Skeletal muscle tissue (tissue), 7 donors: ENCODE data around the genes SLC4A9, CD14, PCDHA6 and PCDHB5.

DNA sequence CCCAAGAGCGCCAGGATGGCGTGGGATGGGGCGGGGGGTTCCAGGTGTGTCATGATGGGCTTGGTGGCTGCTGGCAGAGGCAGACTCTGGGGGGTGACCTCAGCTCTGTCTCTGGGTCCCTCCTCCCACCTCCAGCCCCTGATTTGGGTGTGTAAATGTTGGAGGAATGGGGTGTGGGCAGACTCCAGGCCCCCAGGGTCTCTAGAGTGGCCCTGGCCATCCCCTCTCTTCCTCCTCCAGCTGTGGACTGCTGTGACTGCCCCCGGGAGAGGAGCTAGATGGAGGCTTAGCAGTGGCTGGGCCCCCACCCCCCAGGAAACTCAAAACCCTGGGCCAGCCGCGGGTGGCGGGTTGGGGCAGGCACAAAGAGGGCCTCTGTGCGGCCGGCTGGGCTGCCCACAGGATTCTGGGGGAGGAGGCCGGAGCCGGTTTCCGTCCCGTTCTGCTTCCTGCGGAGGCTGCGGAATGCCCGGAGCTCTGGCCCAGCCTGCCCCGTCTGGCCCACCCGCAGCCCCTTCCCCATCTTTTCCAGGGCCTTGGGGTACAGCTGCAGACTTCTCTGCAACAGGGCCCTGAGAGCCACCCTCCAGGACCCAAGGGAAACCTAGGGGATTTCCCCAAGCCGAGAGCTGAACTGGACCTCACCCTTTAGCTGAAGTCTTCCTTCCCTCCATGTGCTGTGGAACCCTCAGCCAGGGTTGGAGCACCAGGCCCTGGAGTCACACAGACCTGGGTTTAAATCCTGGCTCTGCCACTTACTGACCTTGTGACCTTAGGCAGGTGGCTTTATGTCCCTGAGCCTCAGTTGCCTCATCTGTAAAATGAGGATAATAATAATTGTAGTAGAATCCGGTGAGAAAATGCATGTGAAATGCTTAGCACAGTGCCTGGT, 23.3 kb downstream of the CXXC5 start:
- PRO-cap, 3 experiments = no peak in any of the 3 experiments
- RAMPAGE, long total RNA = no peak
- RRBS, 2 experiments = 24 to 25% methylated on average over 4 to 9 of the region's 20 CpGs

DNA sequence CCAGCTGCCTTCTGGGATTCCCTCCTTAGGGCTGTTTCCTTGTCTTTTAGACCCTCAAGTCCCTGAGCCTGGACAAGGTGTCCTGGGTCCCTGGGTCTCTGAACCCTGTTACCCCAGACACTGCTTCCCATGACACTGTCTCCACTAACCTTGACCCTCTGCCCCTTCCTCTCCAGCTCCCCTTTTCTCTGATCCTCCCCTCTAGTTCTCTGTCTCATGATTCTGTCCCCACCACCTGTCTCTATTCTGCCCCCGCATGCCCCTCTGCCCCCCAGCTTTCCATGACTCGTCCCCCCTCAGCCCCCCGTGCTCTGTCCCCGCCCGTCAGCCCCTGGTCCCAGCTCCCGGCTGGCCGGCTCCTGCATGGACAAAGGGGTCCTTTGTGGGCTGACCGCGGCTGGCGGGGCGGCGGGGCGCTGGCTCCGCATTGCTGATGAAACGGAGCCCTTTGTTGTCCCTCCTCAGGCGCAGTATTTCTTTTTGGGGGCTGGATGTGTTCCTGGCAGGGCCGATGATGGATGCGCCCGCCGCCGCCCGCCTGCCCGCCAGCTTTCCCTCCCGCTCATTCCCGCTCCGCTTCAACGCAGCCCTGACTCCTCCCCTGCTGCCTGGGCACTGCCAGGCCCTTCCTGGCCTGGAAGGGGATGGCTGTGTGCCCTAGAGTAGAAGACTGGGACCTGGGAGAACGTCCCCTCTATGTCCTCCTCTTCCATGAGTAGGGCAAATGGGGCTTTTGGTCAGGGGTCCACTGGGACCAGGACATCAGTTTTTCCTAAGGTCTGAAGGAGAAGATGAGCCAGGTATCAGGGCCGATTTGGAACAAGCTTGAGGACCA, 28.8 kb downstream of the CXXC5 start:
- PRO-cap, 3 experiments = no peak in any of the 3 experiments
- RAMPAGE, long total RNA = no peak
- RRBS, 2 experiments = no CpG with 5 or more reads among the region's 29 CpGs

- PRO-cap, 3 experiments = peak in 1 of 3 experiments; most common plus-strand start chr5:139698011 (in 1)
- RAMPAGE, long total RNA = no peak
- RRBS, 2 experiments = no CpG with 5 or more reads among the region's 3 CpGs
Observed at GRCh38 chr5:139697964-139698212, 49.7 kb downstream of the CXXC5 start.

DNA sequence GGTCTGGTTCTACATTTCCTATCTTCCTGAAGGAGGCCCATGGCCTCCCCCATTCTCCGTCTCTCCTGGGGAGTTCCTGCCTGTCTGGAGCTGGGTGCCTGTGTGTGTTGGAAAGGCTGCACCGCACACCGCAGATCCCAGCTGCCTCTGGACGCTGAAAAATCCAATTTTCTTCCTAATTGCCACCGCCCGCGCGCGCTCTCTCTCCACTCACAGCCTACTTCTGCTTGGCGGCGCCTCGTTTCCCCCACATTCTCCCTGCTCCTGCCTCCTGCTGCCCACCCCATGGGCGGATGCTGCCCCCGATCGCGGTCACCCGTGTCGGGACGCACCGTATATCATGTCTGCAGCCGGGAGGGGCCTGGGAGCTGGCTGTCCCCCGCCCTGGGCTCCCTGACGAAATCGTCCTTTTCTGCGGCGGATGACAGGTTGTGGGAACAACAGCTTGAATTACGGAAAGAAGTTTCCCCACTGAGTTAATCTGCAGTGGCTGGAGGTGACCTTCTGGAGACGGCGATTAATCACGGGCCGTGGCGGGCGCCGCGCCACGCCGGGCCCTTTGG, 36.4 kb upstream of the PSD2 start:
- PRO-cap, 3 experiments = no peak in any of the 3 experiments
- RAMPAGE, long total RNA = no peak
- RRBS, 2 experiments = no CpG with 5 or more reads among the region's 37 CpGs

DNA sequence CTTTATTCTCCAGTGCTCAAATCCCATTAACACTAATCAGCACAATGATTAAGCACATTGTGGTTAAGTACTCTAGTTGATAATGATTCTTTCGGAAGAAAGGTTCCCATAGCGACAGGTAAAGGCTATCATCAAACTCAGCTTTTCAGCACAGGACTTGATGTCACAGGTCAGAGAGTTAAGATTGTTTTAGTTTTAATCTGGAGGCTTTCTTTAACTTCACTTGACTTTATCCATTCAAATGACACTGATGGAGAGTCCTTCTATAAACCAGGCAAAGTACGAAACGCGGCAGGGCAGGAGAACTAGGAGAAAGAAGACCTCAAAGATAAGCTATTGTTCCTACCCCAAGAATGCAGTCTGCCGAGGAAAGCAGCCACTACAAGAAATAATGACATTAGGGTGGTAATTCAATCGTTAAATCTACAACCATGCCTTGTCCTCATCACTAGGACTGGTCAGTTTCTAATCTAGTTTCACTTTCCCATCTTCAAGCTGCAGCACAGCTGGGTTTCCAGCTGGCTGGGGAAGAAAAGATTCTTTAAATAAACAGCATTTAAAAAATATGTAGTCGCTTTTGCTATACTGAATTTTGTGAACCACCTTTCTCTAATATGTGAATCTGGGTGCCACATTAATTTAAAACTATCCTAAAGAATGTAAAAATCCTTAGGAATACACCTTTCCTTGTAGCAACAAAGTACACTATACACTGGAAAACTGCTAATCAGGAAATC, 4.5 kb downstream of the NRG2 start:
- PRO-cap, 3 experiments = peak in 1 of 3 experiments; most common plus-strand start position 479 of the sequence (in 1); most common minus-strand start position 456 of the sequence (in 1)
- RAMPAGE, long total RNA = no peak
- RRBS, 2 experiments = no CpG with 5 or more reads among the region's 8 CpGs

DNA sequence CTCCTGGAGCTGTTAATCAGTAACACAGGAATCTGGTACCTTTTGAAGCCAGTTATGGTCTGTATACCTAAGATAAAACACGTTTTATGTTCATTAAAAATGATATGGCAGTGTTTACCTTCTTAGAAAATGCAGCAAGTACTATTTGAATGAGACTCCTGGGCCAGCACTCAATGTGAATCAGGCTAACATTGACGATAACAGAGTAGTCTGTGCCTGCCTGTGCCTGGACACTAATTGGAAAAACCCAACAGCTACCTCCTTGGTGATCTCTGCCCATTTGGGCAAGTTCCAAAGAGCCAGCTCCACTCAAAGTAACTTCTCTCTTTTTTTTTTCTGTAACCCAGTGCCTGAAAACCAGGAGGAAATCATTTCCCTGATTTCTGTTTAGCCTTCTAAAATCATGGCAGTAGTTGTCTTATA, 44.7 kb downstream of the CYSTM1 start:
- PRO-cap, 3 experiments = no peak in any of the 3 experiments
- RAMPAGE, long total RNA = no peak
- RRBS, 2 experiments = no CpG with 5 or more reads among the region's 2 CpGs

- PRO-cap, 3 experiments = peak in 1 of 3 experiments; most common plus-strand start chr5:140222633 (in 1)
- RAMPAGE, long total RNA = no peak
- RRBS, 2 experiments = no CpG with 5 or more reads among the region's 1 CpG
Observed at GRCh38 chr5:140222379-140222883, 47.4 kb downstream of the CYSTM1 start.

DNA sequence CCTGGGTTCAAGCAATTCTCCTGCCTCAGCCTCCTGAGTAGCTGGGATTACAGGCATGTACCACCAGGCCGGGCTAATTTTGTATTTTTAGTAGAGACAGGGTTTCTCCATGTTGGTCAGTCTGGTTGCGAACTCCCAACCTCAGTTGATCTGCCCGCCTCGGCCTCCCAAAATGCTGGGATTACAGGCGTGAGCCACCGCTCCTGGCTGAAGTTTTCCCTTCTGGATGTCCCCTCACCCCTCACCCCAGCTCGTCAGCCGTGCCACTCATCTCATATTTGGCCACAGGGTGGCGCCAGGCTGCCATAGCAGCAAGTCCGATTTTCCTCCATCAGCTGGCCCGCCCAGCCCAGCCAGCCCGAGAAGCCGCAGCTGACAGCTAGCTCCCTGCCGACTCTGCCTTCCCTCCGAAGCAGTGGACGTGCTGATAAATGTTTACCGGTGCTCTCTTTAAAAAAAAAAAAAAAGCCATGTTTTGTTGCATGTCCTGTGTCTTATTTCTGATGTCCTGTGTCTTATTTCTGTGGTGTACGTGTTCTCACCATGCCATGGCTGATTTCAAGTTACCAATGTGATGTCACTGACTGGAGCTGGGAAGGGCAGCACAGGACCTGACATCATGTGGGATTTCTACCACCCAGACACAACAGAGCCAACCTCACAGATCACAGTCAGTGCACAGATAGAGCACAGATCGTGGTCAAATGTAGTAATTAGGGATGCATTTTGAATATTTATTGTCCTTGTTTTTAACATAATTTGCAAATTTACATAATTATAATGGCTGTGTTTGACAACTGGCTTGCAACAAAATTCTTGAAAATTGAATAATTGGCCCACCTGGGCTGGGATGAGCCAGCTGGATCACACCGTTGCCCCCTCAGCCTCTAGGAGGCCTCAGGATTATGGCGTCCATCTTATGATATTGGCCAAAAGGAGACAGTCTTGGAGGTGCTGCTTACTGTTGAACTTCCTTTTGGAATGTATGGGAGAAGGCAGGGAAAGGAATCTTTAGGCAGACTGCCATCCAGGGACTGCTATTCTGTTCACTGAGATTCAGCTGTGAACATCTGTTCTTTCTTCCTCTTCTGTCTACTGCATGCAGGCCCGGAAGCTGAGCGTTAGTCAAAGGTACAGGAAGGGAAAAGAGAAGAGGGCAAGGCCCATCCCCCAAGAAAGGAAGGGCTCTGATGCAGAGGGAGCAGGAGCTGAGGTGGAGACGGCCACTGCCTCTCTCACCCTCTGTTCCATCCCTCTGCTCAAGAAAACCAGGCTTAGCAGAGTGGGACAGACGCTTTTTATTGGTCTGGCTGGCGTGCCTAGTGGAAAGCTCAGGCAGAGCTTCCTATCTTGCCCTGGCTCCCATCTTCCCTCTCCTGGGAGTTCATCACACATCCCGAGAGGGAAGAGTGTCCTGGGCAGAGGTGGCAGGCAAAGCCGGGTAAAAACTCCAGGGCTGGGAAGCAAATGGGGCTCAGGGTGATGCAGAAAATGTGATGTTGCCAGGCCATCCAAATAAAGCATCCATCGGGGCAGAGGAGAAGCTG, 58.0 kb downstream of the PFDN1 start:
- PRO-cap, 3 experiments = no peak in any of the 3 experiments
- RAMPAGE, long total RNA = no peak
- RRBS, 2 experiments = no CpG with 5 or more reads among the region's 29 CpGs

- PRO-cap, 3 experiments = peak in 1 of 3 experiments; most common plus-strand start chr5:140246598 (in 1); most common minus-strand start chr5:140246565 (in 1)
- RAMPAGE, long total RNA = no peak
- RRBS, 2 experiments = no CpG with 5 or more reads among the region's 6 CpGs
Observed at GRCh38 chr5:140246381-140246826, 56.5 kb downstream of the PFDN1 start.

- PRO-cap, 3 experiments = no peak in any of the 3 experiments
- RAMPAGE, long total RNA = no peak
- RRBS, 2 experiments = no CpG with 5 or more reads among the region's 4 CpGs
Observed at GRCh38 chr5:140256152-140256831, 46.6 kb downstream of the PFDN1 start.

GRCh38 chr5:140359836-140360366, at the start of gene SLC4A9:
Gene SLC4A9 (plus strand): TSS chr5:140360194.
- PRO-cap, 3 experiments = no peak in any of the 3 experiments
- RAMPAGE, long total RNA = no peak
- RRBS, 2 experiments = no CpG with 5 or more reads among the region's 2 CpGs

- PRO-cap, 3 experiments = peak in 2 of 3 experiments; most common plus-strand start chr5:140546691 (in 1); most common minus-strand start chr5:140547225 (in 1)
- RAMPAGE, long total RNA = no peak
- RRBS, 2 experiments = no CpG with 5 or more reads among the region's 13 CpGs
Observed at GRCh38 chr5:140545951-140547363, 1.0 kb upstream of the EIF4EBP3 start.

GRCh38 chr5:140555673-140556383, 1.4 kb downstream of the SRA1 start:
- PRO-cap, 3 experiments = no peak in any of the 3 experiments
- RAMPAGE, long total RNA = no peak
- RRBS, 2 experiments = no CpG with 5 or more reads among the region's 2 CpGs

DNA sequence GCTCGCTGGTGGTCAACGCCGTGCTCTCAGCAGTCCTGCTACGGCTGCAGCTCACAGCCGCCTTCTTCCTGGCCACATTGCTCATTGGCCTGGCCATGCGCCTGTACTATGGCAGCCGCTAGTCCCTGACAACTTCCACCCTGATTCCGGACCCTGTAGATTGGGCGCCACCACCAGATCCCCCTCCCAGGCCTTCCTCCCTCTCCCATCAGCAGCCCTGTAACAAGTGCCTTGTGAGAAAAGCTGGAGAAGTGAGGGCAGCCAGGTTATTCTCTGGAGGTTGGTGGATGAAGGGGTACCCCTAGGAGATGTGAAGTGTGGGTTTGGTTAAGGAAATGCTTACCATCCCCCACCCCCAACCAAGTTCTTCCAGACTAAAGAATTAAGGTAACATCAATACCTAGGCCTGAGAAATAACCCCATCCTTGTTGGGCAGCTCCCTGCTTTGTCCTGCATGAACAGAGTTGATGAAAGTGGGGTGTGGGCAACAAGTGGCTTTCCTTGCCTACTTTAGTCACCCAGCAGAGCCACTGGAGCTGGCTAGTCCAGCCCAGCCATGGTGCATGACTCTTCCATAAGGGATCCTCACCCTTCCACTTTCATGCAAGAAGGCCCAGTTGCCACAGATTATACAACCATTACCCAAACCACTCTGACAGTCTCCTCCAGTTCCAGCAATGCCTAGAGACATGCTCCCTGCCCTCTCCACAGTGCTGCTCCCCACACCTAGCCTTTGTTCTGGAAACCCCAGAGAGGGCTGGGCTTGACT, 3.6 kb downstream of the SLC35A4 start:
- PRO-cap, 3 experiments = no peak in any of the 3 experiments
- RAMPAGE, long total RNA = no peak
- RRBS, 2 experiments = no CpG with 5 or more reads among the region's 9 CpGs

GRCh38 chr5:140633035-140633791, at the start of gene CD14:
Gene CD14 (minus strand): TSS chr5:140633175.
- PRO-cap, 3 experiments = peak in 3 of 3 experiments; most common plus-strand start chr5:140633440 (in 1); most common minus-strand start chr5:140633173 (in 2)
- RAMPAGE, long total RNA = no peak
- RRBS, 2 experiments = 0 to 9% methylated on average over 1 of the region's 15 CpGs

DNA sequence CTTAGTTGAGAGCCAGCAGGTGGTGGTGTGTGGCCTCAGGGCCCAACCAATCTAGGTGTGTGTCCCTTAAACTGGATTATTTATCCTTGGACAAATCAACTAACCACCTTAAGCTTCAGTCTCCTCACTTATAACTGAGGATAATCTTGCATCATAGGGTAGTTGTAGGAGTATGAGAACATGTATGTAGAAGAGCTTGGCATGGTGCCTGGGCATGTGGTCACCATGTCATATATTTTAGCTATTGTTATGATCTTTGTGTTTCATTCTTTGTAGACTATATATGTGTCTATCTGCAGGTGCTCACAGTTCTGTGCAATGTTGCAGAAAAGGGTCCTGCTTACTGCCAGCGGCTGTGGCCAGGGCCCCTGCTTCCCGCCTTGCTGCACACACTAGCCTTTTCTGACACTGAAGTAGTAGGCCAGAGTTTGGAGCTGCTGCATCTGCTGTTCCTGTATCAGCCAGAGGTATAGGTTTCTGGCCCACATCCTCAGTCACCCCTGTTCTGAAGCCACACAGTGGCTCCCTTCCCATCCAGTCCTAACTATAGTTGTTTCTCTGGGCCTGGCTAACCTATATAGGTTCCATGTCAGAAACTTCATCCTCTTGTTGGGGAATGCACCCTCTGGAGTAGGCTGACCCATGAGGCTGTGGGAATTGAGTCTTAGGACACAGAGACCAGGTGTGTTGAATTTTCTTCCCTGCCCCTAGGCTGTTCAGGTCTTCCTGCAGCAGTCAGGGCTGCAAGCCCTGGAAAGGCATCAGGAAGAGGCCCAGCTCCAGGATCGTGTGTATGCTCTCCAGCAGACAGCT, 3.0 kb downstream of the NDUFA2 start:
- PRO-cap, 3 experiments = no peak in any of the 3 experiments
- RAMPAGE, long total RNA = no peak
- RRBS, 2 experiments = no CpG with 5 or more reads among the region's 3 CpGs

DNA sequence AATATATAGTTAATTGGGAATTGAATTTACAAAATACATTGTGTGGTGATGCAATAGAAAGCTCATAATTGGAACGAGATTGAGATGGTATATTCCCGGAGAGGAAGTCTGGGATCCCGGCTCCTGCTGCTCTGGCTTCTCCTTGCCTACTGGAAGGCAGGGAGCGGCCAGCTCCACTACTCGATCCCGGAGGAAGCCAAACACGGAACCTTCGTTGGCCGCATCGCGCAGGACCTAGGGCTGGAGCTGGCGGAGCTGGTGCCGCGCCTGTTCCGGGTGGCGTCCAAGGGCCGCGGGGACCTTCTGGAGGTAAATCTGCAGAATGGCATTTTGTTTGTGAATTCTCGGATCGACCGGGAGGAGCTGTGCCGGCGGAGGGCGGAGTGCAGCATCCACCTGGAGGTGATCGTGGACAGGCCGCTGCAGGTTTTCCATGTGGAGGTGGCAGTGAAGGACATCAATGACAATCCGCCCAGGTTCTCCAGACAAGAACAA, 326 bp downstream of the PCDHA5 start:
- PRO-cap, 3 experiments = no peak in any of the 3 experiments
- RAMPAGE, long total RNA = no peak
- RRBS, 2 experiments = 72 to 77% methylated on average over 1 of the region's 27 CpGs

GRCh38 chr5:140827682-140828776, at the start of gene PCDHA6:
Gene PCDHA6 (plus strand): TSS chr5:140827960.
- PRO-cap, 3 experiments = no peak in any of the 3 experiments
- RAMPAGE, long total RNA = no peak
- RRBS, 2 experiments = 11% methylated on average over 7 of the region's 46 CpGs

DNA sequence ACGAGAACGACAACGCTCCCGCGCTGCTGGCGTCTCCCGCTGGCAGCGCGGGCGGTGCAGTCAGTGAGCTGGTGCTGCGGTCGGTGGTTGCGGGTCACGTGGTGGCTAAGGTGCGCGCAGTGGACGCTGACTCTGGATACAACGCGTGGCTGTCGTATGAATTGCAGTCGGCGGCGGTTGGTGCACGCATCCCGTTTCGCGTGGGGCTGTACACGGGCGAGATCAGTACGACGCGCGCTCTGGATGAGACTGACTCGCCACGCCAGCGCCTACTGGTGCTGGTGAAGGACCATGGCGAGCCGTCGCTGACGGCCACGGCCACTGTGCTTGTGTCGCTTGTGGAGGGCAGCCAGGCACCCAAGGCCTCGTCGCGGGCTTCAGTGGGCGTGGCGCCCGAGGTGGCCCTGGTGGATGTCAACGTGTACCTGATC, 2.0 kb downstream of the PCDHA10 start:
- PRO-cap, 3 experiments = no peak in any of the 3 experiments
- RAMPAGE, long total RNA = no peak
- RRBS, 2 experiments = no CpG with 5 or more reads among the region's 49 CpGs

DNA sequence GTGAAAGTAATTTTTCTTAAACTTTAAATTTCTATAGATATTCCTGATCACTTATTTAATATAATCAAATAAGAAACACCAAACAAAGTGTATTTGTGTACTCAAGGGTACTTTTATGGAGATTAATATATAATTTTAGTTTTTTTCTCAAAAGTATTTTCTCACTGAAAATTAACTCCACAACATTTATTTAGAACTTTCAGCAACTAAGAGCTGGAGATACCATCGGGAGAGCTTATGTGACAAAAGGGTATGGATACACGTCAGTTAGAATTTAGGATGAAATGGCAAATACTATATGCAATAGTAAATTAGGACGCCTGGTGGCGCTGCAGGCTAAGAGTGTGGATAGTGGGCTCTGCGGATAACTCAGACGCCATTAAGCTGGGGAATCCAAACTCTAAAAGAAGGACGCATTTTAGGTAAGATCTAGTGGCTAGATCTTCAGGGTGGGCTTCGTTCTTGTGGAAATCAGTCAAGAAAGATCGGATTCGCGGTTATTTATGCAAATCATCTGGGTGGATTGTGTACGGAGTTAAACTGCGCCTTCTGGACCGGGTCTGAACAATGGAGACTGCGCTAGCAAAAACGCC, at the start of gene PCDHB5:
PCDHB5 (plus strand) TSS at position 339 of the 593 bp plus-strand sequence.
- PRO-cap, 3 experiments = no peak in any of the 3 experiments
- RAMPAGE, long total RNA = no peak
- RRBS, 2 experiments = no CpG with 5 or more reads among the region's 16 CpGs